Peripheral blood mononuclear cell (primary cell): ENCODE measurements around a stretch of chr15.

DNA sequence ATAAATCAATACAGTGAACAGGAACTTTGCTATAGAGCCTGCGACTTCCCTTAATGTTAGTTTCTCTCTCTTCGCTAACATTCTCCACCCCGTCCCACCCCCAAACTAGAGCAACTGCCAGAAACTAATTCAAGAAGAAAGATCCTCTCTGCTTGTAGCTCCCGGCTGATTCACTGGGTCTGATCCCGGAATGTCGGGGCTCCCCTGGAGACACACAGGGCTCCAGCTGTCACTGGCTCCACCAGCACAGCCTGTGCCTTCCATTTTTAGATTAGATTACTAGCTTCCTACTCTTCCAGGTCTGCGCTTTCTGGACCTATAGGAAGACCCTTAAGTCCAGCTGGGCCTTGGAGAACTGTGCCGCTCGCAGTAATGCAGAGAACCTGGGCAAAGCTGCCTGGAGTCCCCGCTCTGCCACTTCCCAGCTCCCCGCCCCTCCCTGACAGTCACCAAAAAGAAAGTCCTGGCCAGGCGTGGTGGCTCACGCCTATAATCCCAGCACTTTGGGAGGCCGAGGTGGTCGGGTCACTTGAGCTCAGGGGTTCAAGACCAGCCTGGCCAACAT, 45.1 kb downstream of the KLHL25 start:
- PRO-cap, 8 experiments: peak in 6 of 8 experiments; most common plus-strand start position 461 of the sequence (in 3)

GRCh38 chr15:85777441-85778166, 17.1 kb downstream of the KLHL25 start:
- PRO-cap, 8 experiments: no peak in any of the 8 experiments

GRCh38 chr15:86592260-86592832, 512.7 kb downstream of the AGBL1 start:
- PRO-cap, 8 experiments: no peak in any of the 8 experiments

DNA sequence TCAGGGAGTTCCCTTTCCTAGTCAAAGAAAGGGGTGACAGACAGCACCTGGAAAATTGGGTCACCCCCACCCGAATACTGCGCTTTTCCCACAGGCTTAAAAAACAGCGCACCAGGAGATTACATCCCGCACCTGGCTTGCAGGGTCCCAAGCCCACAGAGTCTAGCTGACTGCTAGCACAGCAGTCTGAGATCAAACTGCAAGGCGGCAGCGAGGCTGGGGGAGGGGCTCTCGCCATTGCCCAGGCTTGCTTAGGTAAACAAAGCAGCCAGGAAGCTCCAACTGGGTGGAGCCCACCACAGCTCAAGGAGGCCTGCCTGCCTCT, 792.6 kb downstream of the NTRK3 start:
- PRO-cap, 8 experiments: no peak in any of the 8 experiments

DNA sequence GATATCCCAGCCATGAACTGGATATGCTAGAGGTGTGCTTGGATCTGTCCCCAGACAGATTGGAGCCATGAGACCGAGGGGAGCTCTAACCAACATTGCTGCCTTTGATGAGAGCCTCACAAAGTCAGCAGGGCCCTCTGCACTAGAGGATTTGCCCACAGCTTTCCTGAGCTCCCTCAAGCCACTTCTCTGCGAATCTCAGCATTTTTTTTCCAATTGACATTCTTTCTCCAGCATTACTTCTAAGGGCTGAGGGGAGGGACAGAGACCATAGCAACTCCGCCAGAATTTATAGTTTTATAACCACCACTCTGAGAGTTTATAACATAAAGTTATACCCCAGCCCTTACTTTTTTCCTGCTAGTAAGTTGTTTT, 405.5 kb downstream of the NTRK3 start:
- PRO-cap, 8 experiments: no peak in any of the 8 experiments

DNA sequence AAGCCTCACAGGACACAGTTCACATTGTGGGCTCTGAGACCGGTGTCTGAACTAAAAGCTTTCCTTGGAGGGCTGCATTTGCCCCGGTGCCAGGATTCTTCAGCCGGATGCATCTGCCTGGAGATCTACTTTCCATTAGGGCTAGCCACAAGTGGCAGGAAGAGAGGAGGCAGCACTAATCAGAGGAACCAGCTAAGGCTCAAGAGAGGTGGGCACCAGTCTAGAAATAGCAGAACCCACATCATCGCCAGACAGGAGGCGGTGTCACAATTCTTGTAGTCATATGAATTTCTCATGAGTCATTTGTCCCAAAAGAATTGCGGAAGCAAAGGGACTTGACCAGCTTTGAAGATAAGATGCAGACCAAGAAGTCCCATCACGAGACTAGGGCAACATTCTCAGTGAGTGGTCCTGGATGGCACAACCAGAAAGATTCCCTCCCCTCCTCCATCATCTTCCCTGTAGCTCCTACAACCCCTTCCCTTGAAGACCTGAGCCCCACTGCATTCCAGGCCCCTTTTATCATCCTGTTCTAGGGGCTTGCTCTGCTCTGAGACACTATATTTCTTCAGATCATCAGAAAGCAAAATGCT, 353.5 kb downstream of the NTRK3 start:
- PRO-cap, 8 experiments: no peak in any of the 8 experiments

GRCh38 chr15:88248982-88249516, 7.5 kb downstream of the NTRK3 start:
- PRO-cap, 8 experiments: no peak in any of the 8 experiments

GRCh38 chr15:88604252-88604920, 16.8 kb upstream of the AEN start:
- PRO-cap, 8 experiments: no peak in any of the 8 experiments

DNA sequence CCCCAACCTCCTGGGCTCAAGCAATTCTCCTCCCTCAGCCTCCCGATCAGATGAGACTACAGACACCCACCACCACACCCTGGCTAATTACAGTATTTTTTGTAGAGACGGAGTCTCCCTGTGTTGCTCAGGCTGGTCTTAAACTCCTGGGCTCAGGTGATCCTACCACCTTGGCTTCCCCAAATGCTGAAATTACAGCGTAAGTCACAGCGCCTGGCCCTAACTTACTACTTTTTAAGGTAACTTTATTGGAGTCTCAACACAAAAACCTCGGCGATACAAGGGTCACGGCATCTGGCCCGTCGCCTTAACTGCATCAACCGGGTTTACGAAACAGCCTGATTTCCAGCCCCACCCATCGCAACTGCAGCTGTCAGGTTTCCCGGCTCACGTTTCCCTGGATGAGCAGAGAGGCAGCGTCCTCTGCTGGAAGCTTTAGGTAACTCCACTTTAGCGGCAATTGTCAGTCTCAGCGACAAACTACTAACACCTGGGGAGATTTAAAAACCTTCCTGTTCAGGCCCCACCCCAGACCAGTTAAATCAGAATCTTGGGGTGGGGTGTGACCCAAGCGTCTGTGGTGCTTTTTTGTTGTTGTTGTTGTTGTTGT, 6.8 kb upstream of the AEN start:
- PRO-cap, 8 experiments: no peak in any of the 8 experiments

DNA sequence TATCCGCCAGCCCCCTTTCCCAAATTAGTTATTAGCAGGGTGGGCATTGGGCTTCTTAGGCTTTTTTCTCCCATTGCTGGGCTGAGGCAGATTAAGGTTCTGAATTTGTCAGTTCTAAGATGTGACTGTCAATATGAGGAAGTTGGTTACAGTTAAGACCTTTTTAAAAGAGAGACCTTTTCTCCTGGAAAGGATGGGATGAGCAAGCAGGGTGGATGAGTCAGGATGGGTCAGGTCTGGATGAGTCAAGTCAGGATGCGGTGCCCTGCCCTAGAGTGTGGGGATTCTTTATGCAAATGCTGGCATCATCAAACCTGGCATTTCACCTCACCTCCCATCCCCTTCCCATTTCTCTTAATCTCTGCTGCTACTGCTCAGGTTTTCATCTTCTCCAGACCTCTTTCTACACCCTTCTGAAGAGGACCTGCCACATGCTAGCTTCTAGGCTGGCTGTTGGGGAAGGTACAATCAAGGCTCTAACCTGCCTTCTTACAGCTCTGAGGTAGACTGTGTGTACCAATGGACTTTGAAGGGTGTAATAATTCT, 2.0 kb downstream of the AEN start:
- PRO-cap, 8 experiments: no peak in any of the 8 experiments

GRCh38 chr15:88637737-88638561, 867 bp upstream of the ISG20 start:
- PRO-cap, 8 experiments: no peak in any of the 8 experiments

DNA sequence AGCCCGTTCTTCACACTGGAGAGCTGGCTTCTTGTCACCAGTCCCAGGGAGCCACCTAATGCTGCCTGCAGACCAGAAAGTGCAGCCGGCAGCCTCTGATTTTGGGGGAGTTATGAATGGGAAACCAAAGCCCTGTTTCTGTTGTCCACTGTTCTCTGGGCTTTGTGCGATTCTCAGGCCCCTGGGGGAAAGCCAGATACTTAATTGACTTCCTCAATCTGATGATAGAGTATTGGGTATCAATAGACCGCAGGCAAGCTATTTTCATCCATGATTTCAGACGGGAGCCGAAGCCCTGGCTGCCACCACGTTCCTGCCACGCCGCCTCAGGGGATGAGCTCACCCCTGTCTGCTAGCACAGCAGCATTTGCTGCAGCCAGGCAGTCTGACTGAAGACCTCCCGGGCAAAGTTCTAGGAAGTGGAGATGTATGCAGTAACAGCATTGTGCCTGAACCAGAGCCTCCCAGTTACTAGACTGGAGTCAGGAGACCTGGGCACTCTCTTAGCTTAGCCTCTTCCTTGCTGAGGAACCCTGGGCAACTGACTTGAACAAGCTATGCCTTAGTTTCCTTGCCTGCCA, 69.8 kb downstream of the ISG20 start:
- PRO-cap, 8 experiments: no peak in any of the 8 experiments

GRCh38 chr15:88769292-88769909, 33.8 kb upstream of the ACAN start:
- PRO-cap, 8 experiments: no peak in any of the 8 experiments

DNA sequence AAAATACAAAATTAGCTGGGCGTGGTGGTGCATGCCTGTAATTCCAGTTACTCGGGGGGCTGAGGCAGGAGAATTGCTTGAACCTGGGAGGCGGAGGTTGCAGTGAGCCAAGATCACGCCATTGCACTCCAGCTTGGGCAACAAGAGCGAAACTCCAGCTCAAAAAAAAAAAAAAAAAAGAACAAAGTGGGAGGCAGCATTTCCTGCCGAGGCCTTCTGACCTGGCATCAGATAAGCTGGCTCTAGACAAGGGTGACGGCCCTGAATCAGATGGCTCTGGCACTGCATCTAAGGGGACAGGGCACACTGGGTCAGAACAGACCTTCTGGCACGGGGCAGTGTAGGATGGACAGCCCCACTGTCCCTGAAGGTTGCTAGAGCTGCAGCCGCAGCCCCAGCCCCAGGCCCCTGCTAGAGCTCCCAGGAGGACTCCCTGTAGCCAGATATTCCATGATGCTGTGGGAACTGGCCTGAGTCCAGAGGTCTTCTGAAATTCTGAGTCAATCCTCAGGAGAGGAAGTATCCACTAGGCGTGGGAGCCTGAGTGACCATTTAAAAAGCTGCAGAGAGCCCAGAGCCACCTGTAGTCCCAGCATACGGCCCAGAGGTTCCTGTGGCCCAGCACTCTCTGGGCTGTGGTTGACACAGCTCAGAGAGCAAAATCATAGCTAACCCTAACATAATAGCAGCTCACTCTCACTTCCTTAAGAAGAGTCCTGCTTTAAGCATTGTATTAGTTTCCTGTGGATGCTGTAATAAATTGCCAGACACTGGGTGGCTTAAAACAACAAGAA, 69.2 kb upstream of the MFGE8 start:
- PRO-cap, 8 experiments: no peak in any of the 8 experiments

DNA sequence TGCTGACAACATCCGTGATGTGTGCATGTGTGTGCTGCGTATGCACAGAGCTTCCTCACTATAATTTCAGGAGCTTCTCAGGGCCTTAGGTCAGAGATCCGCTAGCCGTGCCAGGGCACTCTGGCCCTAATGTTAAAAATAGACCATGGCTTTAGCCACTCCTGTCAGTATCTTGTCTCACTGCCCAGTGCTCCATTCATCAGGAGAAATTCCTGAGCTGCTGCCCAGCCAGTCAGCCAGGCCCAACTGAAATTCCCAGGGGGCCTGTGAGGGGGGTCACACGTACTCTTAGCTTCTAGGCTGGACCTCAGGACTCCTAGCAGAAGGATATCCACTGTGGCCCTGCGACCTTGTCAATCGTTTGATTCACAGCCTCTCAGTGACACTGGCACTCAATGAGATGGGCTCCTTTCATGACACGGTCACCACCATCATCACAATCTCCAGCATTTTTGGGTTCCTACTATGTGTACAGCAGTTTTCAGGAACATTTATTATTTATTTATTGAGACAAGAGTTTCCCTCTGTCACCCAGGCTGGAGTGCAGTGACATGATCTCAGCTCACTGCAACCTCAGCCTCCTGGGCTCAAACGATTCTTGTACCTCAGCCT, 69.9 kb upstream of the ABHD2 start:
- PRO-cap, 8 experiments: no peak in any of the 8 experiments

GRCh38 chr15:89052513-89052828, 35.8 kb upstream of the ABHD2 start:
- PRO-cap, 8 experiments: no peak in any of the 8 experiments

- PRO-cap, 8 experiments: no peak in any of the 8 experiments
Measured at GRCh38 chr15:89119391-89120572, 31.5 kb downstream of the ABHD2 start.

DNA sequence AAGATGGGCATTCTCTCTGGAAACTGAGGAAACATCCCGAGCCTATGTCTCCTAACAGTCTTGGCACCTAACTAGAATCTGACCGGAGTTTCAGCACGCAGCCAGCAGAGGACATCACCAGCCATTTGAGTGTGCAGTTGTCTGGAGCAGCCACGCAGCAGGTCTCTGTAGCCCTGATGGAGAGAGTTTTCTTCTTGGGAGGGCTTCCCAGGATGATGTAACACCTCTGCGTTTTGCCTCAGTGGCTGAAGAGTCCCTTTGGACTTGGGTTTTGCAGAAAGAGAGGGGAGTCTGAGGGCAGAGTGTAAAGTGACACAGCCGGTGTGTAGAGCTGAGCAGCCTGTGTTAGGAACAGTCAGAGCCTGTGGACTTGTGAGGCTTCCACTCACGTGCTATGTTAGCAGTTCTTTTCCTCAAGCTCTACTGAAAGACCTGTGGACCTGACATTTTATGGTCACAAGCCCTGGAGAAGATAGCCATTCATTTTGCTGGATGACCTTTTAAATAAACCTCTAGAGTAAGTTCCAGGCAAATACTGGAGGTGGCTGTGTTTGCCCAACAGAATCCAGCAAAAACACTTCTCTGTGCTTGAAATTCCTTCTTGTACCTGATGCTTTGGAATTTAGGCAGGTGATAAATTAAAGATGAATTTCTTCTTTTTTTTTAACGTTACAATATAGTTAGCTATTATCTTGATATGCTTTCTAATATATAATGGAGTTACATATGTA, 51.7 kb downstream of the ABHD2 start:
- PRO-cap, 8 experiments: peak in 2 of 8 experiments; most common plus-strand start position 279 of the sequence (in 2)

GRCh38 chr15:89178215-89178695, 43.1 kb downstream of the RLBP1 start:
- PRO-cap, 8 experiments: no peak in any of the 8 experiments

- PRO-cap, 8 experiments: no peak in any of the 8 experiments
Measured at GRCh38 chr15:89330154-89330450, 4.5 kb downstream of the POLG start.